ENCODE measurements around a stretch of chr17.

- PRO-cap: no peak
Measured at GRCh38 chr17:44932568-44933518, 14.7 kb downstream of the KIF18B start.

GRCh38 chr17:44969986-44970807, 2.1 kb upstream of the C1QL1 start:
- PRO-cap: no peak

- PRO-cap: no peak
Measured at GRCh38 chr17:44983442-44983934, 15.4 kb upstream of the C1QL1 start.

DNA sequence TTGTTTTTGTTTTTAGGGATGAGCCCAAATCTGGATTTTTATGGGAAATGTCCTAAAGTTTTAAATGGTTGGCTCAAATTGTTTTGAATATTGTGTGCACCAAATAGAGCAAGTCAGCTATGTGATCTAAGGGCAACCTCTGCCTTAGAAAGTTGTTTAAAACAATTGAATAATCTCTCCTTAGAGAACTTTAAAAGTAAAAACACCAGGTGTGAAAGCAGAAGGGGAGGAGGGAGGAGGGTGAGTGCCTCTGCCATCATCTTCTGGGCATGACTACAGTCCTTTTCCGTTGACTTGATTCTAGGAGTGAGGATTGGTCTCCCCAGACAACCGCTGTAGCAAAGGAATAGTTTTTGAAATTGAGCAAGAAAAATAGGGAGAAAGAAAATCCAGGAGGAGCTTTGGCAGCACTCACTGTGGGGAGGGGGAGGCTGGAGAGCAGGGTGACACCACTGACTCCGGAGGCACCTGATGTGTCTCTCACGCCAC, 33.4 kb downstream of the PLCD3 start:
- PRO-cap: no peak

DNA sequence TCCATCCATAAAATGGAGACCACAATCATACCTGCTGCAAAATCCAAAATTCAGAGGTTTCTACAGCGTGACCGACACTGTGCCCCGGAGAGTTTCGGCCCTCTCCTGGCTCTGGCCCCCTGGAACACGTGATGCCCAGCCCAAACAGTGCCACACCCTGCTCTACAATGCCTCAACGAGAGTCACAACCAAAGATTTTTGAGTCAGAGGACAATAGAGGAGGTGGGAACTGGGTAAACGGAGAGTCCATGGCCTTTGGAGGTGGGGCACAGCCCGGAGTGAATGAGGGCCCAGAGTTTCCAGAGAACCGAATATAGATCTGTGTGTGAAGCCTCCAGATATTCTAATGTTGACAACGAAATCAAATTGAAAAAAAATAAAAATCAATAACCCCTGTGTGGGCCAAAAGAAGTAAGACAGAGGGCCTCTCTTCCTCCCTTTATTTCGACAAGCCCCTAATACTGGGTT, 9.6 kb downstream of the PLCD3 start:
- PRO-cap: no peak

GRCh38 chr17:45124463-45124978, 7.8 kb downstream of the PLCD3 start:
- PRO-cap: no peak

GRCh38 chr17:45129302-45130566, 2.6 kb downstream of the PLCD3 start:
- PRO-cap: no peak

GRCh38 chr17:45224414-45224950, 2.8 kb downstream of the FMNL1 start:
- PRO-cap: no peak

- PRO-cap: no peak
Measured at GRCh38 chr17:45440081-45441123, 7.7 kb upstream of the ARHGAP27 start.

- PRO-cap: no peak
Measured at GRCh38 chr17:45441832-45442300, 9.2 kb upstream of the ARHGAP27 start.

DNA sequence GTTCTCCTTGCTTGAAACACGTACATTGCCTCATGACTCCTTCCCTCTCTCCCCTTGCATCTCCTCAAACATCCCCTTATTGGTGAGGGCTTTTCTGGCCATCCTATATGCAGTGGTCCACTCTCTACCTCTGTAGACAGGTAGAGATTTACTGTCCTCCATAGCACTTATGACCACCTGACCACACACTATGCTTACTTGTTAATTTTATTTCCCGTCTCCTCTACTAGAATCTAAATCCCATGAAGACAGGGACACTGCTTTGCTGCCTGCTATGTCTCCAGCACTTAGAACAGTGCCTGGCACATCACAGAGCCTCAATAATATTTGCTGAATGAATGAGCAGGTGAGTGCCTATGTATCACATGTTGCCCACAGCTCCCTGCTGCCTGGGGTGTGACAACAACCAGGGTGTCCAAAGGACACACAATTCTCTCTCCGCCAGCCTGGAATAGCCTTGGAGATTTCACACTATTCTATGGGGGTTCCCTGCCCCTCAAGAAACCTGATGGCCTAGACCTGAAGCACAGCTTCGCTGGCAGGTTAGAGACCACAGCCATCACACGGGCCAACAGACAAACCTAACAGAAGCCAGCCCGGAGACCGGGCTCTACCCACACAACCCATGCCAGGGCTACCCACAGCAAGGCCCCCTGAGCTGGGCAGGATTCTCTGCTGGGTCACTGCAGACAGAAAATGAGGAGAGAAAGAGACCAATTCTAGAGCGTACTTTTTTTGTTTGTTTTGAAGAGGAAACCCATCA, 23.6 kb upstream of the ARHGAP27 start:
- PRO-cap: no peak

- PRO-cap: no peak
Measured at GRCh38 chr17:45915684-45915883, 21.2 kb downstream of the MAPT start.

GRCh38 chr17:46037887-46038406, 38.9 kb downstream of the STH start:
- PRO-cap: no peak

DNA sequence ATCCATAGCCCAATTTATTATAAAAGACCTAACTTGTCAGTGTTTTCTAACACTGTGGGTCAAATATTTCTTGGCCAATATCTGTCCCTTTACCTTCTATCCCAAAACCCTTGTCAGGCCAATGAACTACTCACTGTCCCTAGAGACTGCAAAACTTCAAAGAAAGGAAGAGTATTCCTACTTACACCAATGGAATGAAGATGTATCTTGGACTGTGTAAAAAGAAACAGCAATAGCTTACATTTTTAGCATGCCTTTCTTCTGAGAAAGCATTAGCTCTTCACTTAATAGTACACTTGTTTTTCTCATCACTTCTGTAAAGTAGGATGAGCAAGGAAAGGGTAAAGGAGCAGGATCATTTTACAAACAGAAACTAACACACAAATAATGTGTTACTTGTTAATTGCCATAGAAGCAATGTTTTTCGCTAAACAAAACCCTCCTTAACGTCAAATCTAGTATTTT, 74.0 kb downstream of the STH start:
- PRO-cap: no peak

DNA sequence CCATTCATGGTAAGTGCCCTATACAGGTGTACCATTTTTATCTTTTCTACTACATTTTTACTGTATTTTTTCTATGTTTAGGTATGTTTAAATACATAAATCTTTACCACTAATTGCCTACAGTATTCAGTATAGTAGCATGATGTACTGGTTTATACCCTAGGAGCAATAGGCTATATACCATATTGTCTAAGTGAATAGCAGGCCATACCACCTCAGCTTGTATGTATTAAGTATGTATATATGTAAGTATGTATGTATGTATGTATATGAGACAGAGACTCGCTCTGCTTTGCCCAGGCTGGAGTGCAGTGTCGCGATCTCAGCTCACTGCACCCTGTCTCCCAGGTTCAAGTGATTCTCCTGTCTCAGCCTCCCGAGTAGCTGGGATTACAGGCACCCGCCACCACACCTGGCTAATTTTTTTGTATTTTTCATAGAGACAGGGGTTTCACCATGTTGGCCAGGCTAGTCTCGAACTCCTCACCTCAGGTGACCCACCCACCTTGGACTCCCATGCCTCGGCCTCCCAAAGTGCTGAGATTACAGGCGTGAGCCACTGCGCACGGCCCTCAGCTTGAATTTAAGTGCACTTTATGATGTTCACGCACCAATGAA, 92.6 kb downstream of the STH start:
- PRO-cap: no peak

- PRO-cap: no peak
Measured at GRCh38 chr17:46145926-46146470, 47.2 kb downstream of the KANSL1 start.

GRCh38 chr17:46169563-46169829, 23.7 kb downstream of the KANSL1 start:
- PRO-cap: no peak

GRCh38 chr17:46192203-46193285, 685 bp downstream of the KANSL1 start:
- PRO-cap: bidirectional peak, plus-strand start at chr17:46193016, minus-strand start at chr17:46192868

DNA sequence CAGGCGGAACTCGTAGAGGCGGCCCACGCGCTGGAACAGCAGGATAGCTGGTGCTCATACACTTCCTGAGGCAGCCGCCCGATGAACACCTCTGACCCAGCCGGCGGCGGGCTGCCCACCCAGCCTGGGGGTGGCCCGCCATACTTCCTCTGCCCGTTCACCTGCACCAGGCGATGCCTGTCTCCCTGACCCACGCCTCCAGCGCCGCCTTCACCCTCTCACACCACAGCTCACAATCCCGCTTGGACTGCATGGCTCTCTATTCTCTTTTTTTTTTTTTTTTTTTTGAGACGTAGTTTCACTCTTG, 34.6 kb upstream of the LRRC37A start:
- PRO-cap: no peak

DNA sequence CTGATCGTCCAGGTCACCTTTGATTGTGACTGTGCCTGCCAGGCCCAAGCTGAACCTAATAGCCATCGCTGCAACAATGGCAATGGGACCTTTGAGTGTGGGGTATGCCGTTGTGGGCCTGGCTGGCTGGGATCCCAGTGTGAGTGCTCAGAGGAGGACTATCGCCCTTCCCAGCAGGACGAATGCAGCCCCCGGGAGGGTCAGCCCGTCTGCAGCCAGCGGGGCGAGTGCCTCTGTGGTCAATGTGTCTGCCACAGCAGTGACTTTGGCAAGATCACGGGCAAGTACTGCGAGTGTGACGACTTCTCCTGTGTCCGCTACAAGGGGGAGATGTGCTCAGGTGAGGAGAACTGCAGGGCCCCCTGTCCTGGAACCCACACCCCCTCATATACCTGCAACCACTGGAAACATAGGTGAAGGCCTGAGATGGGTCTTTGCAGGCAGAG, 31.5 kb upstream of the EFCAB13 start:
- PRO-cap: no peak

Measured in mesenteric fat pad (tissue), 1 donor.